ENCODE data around the genes AAK1 and SNRNP27.

GRCh38 chr2:68204697-68205816 is 47.3 kb downstream of the PPP3R1 start:
- PRO-cap, 3 experiments: no peak in any of the 3 experiments
- RAMPAGE, long total RNA, 2 experiments: no peak in any of the 2 experiments
- RRBS: no CpG with 5 or more reads among the region's 10 CpGs

DNA sequence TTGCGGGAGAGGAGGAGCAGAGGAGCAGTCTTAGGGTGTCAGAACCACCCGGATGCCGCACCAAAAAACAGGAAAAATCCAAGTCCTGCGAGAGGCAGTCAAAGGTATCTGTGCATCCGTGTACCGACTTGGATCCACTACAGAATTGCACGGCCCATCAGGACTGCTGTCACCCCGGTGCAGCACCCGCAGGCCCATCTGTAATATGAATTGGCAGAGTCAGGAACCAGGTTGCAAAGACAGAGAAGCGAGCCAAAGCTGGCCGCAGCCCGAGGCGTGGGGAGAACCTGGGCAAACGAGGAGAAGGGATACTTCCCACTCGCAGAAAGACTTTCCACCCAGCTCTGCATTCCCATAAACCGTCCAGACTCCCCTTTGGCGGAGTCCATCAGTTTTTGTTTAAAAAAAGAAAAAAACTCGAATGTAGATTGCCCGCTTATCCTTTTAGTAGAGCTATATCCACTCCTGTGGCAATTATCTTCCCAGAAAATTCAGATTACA is 658 bp upstream of the PPP3R1 start:
- PRO-cap, 3 experiments: peak in 1 of 3 experiments; most common plus-strand start position 236 of the sequence (in 1); most common minus-strand start position 139 of the sequence (in 1)
- RAMPAGE, long total RNA, 2 experiments: no peak in any of the 2 experiments
- RRBS: 0% methylated on average over 2 of the region's 19 CpGs

- PRO-cap, 3 experiments: peak in 2 of 3 experiments; most common plus-strand start chr2:68318455 (in 2)
- RAMPAGE, long total RNA, 2 experiments: no peak in any of the 2 experiments
- RRBS: no CpG with 5 or more reads among the region's 8 CpGs
Measured at GRCh38 chr2:68318287-68318511, 1.6 kb downstream of the CNRIP1 start.

DNA sequence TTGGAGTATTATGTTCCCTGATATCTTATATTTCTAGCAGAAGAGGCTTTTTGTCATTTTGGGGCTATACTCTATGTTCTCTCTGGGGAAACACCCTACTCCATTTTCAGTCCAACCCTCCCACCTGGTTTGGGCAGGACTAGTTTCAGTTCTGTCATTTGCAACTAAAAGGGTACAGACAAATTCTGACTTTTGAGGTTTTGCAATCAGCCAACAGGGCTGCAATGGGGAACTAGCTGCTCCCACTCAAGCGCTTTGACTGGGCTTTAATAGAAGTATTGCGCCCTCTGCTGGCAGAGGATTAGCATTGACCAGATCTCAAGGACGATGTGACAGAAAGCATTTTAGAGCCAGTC is 25.5 kb downstream of the FBXO48 start:
- PRO-cap, 3 experiments: no peak in any of the 3 experiments
- RAMPAGE, long total RNA, 2 experiments: no peak in any of the 2 experiments
- RRBS: no CpG with 5 or more reads among the region's 3 CpGs

- PRO-cap, 3 experiments: no peak in any of the 3 experiments
- RAMPAGE, long total RNA, 2 experiments: no peak in any of the 2 experiments
- RRBS: no CpG with 5 or more reads among the region's 3 CpGs
Measured at GRCh38 chr2:68558786-68559151, 84.6 kb upstream of the PROKR1 start.

- PRO-cap, 3 experiments: no peak in any of the 3 experiments
- RAMPAGE, long total RNA, 2 experiments: no peak in any of the 2 experiments
- RRBS: no CpG with 5 or more reads among the region's 1 CpG
Measured at GRCh38 chr2:68796201-68796764, 61.7 kb downstream of the ARHGAP25 start.

GRCh38 chr2:69201220-69202234 is 185.5 kb downstream of the GFPT1 start:
- PRO-cap, 3 experiments: no peak in any of the 3 experiments
- RAMPAGE, long total RNA, 2 experiments: start-site peak on the plus strand in 1 of 2 experiments, at chr2:69201659-69201774 at its widest, 7 reads per replicate
- RRBS: no CpG with 5 or more reads among the region's 13 CpGs

DNA sequence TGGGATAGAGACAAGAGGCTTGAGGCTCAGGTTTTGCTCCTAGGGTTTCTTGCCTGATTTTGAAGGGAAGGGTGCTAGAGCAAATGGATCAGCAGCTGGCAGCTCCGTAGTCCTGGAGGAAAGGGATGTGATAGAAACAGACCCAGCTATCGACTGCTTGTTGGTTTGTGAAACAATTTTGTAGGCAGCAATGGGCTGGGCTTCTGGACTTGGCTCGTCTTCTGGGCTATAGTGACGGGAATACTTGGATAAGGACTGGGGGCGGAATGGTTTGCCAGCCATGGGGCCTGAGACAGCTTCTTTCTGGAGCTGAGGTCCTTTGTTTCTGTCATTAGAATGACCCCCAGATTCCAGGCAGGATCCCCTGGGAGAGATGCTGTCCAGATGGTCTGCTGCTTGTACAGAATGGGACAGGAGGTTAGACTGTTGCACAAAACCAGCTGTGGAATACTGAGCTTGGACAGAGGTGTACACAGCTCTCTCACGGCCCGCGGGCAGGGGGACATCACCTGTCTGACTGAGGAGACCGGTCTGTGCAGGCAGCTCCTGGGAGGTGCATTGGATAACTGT is 28.2 kb upstream of the NFU1 start:
- PRO-cap, 3 experiments: no peak in any of the 3 experiments
- RAMPAGE, long total RNA, 2 experiments: no peak in any of the 2 experiments
- RRBS: no CpG with 5 or more reads among the region's 9 CpGs

DNA sequence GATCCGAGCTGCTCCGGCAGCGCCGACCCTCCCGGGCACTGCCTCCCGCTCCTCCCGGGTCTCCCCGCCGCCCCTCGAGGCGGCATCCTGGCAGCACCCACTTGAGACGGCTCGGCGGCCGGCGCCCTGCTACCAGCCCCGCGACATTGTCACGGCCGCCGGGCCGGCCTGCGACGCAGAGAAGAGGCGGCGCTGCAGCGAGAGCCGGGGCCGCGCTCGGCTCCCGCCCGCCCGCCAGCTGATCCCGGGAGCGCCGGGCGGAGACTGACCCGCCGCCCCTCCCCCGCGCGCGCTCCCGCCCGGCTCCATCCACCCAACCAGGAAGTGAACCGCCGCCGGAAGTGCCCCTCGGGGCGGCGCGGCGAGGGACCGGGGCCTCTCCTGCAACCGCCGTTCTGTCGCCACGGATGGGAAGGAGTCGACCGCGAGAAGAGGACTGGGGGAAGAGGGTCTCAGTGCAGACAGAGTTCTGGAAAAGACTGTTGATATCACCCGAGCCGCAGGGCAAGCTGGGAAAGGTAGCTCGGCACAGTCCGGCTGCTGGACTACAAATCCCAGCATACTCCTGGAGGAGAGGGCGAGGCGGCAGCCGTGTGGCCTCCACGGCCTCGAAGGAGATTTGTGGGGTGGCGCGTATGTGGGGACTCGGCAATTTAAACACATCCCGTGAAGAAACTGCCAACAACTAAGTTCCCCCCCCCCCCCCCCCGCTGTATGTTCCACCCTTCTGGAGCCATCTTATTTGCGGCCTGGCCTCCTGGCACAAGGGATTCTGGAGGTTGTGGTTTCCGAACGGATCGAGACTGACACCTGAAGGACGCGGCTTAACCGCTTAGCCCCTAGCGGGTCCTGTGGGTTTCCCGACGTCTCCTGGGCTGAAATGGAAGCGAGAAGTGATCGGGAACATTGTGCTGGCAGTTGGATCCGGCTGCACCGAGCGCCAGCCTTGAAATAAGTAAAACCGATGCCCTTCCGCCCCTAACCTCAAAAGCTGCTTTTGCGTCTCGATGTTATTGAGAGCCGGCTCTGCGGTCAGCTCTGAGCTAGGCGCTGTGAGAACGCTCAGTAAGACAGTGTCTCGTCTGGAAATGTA is at the start of gene AAK1:
Gene AAK1 (minus strand): TSS at position 266 of the 1,093 bp plus-strand sequence.
- PRO-cap, 3 experiments: peak in 3 of 3 experiments; most common plus-strand start position 342 of the sequence (in 3); most common minus-strand start position 240 of the sequence (in 3)
- RAMPAGE, long total RNA, 2 experiments: start-site peak on the plus strand in 1 of 2 experiments, centred at positions 371 to 830 of the sequence, 25 to 148 reads per replicate; start-site peak on the minus strand in 1 of 2 experiments, centred at position 185 of the sequence, 283 reads per replicate
- RRBS: 3% methylated on average over 39 of the region's 100 CpGs

GRCh38 chr2:69645827-69646388 is 2.4 kb upstream of the AAK1 start:
- PRO-cap, 3 experiments: no peak in any of the 3 experiments
- RAMPAGE, long total RNA, 2 experiments: no peak in any of the 2 experiments
- RRBS: no CpG with 5 or more reads among the region's 2 CpGs

- PRO-cap, 3 experiments: no peak in any of the 3 experiments
- RAMPAGE, long total RNA, 2 experiments: no peak in any of the 2 experiments
- RRBS: no CpG with 5 or more reads among the region's 7 CpGs
Measured at GRCh38 chr2:69695243-69695968, 46.5 kb upstream of the ANXA4 start.

- PRO-cap, 3 experiments: no peak in any of the 3 experiments
- RAMPAGE, long total RNA, 2 experiments: no peak in any of the 2 experiments
- RRBS: no CpG with 5 or more reads among the region's 6 CpGs
Measured at GRCh38 chr2:69810812-69811537, 18.5 kb upstream of the GMCL1 start.

GRCh38 chr2:69893673-69894957 is at the start of gene SNRNP27:
SNRNP27 (plus strand) TSS chr2:69893956.
- PRO-cap, 3 experiments: peak in 3 of 3 experiments; most common plus-strand start chr2:69893962 (in 3); most common minus-strand start chr2:69893894 (in 1)
- RAMPAGE, long total RNA, 2 experiments: start-site peak on the plus strand in 2 of 2 experiments, at chr2:69893955-69893994 at its widest, 2,120 to 4,911 reads per replicate
- RRBS: 4% methylated on average over 10 of the region's 54 CpGs

DNA sequence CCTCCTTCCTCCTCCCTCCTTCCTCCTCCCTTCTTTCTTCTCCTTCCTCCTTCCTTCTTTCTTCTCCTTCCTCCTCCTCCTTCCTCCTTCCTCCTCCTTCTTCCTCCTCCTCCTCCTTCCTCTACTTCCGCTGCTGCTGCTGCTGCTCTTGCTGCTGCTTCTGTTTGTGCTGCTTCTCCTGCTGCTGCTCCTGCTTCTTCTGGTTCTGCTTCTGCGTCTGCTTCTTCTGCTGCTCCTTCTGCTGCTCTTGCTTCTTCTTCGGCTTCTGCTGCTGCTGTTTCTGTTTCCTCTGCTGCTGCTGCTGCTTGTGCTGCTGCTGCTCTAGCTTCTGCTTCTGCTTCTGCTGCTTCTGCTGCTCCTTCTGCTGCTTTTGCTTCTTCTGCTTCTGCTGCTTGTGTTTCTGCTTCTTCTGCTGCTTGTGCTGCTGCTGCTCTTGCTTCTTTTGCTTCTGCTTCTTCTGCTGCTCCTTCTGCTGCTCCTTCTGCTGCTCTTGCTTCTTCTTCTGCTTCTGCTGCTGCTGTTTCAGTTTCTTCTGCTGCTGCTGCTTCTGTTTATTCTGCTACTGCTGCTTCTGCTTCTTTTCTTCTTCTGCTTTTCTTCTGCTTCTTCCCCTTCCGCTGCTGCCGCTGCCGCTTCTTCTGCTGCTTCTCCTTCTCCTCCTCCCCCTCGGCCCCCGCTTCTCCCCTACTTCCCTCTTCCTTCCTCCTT is 8.6 kb downstream of the SNRNP27 start:
- PRO-cap, 3 experiments: peak in 3 of 3 experiments; most common minus-strand start position 522 of the sequence (in 2)
- RAMPAGE, long total RNA, 2 experiments: no peak in any of the 2 experiments
- RRBS: no CpG with 5 or more reads among the region's 8 CpGs

DNA sequence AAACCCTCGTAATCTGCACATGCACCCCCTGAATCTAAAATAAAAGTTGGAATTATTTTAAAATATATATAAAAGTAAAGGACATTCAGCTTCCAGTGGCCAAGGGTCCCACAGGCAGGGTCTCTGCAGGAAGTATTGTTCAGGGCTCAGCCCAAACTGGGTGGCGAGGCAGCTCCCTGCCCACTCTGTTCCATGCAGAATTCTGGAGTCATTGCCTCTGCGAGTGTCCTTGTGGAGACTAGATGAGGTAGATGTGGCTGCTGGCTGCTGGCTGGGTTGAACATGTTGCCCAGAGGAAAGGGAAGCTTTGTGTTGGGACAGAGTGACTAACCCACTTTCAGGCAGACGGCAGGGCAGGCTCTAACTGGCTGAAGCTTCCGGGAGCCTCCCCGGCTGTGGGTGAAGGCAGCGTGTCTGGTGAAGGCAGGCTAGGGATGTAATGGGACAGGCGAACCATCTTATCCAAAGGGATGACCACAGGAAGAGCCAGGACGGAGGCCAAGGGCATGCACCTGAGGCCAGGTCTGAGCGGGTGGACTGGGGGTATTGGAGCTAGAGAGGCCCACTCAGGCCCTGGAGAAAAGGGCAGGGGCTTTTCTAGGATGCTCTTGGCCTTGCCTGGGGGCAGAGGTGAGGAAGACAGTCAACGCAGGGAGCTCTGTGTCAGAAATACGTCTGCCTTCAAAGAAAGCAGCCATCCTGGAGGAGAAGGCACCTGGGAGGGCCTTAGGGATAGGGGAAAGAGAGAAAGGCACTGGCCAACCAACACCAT is 16.0 kb downstream of the ASPRV1 start:
- PRO-cap, 3 experiments: no peak in any of the 3 experiments
- RAMPAGE, long total RNA, 2 experiments: no peak in any of the 2 experiments
- RRBS: no CpG with 5 or more reads among the region's 12 CpGs

- PRO-cap, 3 experiments: no peak in any of the 3 experiments
- RAMPAGE, long total RNA, 2 experiments: no peak in any of the 2 experiments
- RRBS: no CpG with 5 or more reads among the region's 5 CpGs
Measured at GRCh38 chr2:70043378-70044023, 43.8 kb upstream of the PCBP1 start.

DNA sequence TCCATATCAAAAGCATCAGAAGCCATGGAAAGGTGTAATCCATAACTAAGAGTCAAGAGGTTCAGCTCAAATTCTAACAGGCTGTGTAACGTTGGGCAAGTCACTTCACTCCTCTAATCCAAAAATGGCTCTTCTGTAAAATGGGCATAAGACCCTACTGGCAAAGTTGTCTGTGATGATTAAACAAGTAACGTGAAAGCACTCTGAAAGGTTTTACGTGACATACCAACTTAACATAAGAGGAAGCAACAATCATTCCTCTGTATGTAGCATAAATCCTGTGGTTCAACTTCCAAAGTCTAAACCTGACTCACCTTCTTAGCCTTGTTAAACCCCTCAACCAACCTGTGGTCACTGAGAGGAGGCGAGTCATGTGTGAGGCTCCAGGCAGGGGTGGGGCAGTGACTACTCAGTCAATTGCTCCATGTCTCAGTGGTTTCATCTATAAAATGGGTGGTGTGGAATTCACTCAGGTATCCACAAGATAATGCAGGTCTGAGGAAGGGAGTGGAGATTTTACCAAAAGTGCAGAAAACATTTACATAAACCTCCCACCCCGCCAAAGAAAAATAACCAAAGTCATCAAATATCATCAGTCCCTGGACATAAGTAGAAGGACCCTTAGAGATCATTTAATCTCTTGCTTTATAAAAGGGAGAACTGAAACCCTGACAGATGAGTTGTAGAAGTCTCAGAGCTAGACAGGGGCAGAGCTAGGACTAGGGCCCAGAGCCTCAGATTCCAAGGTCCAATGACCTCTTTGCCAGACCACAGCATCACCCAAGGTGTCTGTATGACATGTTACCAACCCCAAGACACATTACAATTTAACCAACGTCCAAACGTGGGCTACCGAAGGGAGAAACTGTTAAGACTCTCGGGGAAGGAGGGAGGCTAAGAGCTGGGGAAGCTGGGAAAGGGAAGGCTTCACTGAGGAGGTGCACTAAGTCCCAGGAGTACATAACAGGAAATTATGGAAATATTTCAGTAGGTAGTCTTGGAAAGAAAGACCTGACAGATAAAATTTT is 3.8 kb upstream of the PCBP1 start:
- PRO-cap, 3 experiments: no peak in any of the 3 experiments
- RAMPAGE, long total RNA, 2 experiments: no peak in any of the 2 experiments
- RRBS: no CpG with 5 or more reads among the region's 9 CpGs

DNA sequence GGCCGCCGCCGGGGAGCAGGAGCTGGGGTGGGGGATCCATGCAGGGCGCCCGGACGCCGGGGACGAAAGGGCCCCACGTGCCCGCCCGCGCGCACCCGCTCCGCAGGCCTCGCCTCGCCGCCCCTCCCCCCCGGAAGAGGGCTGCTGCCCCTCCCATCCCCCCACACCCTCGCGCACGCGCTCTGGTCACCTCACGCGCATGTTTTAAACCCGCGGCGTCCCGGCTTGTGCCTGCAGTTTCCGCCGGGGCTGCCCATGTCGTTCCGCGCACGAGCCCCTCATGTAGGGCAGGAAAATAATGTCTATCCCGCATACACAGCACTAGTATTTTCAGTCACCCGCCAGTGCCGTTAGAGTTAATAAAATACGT is 409 bp upstream of the PCBP1 start:
- PRO-cap, 3 experiments: peak in 3 of 3 experiments; most common plus-strand start position 236 of the sequence (in 2); most common minus-strand start position 64 of the sequence (in 3)
- RAMPAGE, long total RNA, 2 experiments: start-site peak on the minus strand in 2 of 2 experiments, centred at positions 72 to 78 of the sequence, 676 to 879 reads per replicate
- RRBS: 2% methylated on average over 21 of the region's 39 CpGs

GRCh38 chr2:70087504-70087542 is within 50 bp of the PCBP1 start:
- PRO-cap, 3 experiments: no peak in any of the 3 experiments
- RAMPAGE, long total RNA, 2 experiments: no peak in any of the 2 experiments
- RRBS: under 1% methylated on average over 5 of the region's 8 CpGs

GRCh38 chr2:70104600-70105137 is 17.4 kb downstream of the PCBP1 start:
- PRO-cap, 3 experiments: no peak in any of the 3 experiments
- RAMPAGE, long total RNA, 2 experiments: no peak in any of the 2 experiments
- RRBS: no CpG with 5 or more reads among the region's 6 CpGs